LHCN-M2 (cell line): ENCODE measurements around the genes TTLL2 and KIF25.

GRCh38 chr6:167227720-167228375 lies 63.3 kb upstream of the UNC93A start:
- RAMPAGE, long total RNA = no peak

DNA sequence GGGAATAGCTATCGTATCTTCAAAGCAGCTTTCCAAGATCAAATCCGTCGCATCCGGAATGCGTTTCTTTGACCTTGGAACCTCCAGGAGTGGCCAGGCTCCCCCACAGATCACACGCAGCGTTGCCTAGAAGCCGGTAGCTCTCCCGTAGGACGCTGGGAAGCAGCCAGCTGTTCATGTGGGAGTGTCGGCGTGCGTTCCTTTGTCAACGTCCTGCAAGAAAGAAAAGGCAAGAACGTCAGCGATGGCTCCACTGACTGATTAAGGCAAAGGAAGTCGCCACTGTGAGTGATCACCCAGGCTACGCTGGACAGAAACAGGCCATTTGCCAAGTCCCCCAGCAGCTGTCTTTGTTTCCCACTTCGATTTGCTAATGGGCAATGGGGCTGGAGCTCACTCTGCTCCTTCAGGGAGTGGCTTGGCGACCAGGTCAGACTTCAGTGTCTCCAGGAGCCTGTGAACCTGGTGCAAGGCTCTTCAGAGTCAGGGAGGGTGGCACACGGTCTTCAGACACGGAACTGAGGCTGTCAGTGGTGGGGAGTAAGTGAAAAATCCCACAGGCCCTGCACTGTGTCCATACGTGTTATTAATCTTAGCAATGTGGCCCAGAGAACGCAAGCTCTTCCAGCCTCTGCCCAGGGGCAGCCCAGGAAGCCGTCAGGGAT lies 49.3 kb upstream of the UNC93A start:
- RAMPAGE, long total RNA = no peak

- RAMPAGE, long total RNA = no peak
Observed at GRCh38 chr6:167325013-167325402, at the start of gene TTLL2. TTLL2 (plus strand) TSS chr6:167325086.

GRCh38 chr6:167423924-167424537 lies 99.1 kb downstream of the TTLL2 start:
- RAMPAGE, long total RNA = no peak

GRCh38 chr6:167565754-167566450 lies 241.0 kb downstream of the TTLL2 start:
- RAMPAGE, long total RNA = no peak

DNA sequence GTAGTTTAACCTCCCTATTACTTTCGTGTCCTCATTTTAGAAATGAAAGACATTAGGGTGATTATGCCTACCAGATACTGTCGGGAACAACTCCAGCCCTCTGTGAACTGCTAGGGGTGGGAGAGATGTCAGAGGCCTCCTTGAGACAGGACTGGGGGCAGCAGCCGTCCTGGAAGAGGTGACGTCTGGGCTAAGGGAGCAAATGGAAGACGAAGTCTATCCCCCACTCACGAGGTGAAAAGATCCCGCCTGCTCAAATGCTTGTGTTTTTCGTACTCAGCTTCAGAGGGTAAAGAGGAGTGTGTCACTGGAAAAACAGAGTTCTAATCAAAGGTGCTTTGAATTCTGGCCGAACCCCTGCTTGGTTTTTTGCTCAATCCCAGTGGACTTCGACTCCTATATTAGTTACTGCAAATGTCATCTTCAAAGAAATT lies 62.0 kb upstream of the AFDN start:
- RAMPAGE, long total RNA = no peak

DNA sequence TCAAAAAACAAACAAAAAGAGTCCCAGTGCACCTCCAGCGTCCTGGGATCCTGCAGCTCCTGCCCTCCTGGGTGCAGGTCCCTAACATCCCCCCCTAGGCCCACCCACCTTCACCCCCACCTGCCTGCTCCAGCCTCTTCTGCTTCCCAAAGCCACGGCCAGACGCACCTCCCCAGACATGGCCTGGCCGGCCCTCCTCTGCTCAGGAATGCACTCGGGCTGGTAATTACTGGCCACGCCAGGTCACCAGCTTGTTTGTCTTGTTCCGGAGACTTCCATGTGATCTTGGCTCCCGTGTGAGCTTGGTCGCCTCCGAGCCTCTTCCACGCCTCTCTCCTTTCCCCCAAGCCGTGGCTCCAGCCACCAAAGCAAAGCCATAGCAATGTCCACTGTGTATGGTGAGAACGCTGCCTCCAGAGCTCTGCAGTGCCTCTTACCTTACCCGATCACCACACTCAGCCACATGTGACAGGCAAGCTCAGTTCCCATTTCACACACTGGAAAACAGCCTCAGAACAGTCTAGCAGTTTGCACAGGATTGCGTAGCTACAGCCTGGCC lies 48.2 kb upstream of the AFDN start:
- RAMPAGE, long total RNA = no peak

- RAMPAGE, long total RNA = no peak
Observed at GRCh38 chr6:167855359-167856389, 29.0 kb downstream of the AFDN start.

GRCh38 chr6:167875056-167875680 lies 48.5 kb downstream of the AFDN start:
- RAMPAGE, long total RNA = no peak

- RAMPAGE, long total RNA = no peak
Observed at GRCh38 chr6:167936905-167937415, 60.5 kb upstream of the KIF25 start.

DNA sequence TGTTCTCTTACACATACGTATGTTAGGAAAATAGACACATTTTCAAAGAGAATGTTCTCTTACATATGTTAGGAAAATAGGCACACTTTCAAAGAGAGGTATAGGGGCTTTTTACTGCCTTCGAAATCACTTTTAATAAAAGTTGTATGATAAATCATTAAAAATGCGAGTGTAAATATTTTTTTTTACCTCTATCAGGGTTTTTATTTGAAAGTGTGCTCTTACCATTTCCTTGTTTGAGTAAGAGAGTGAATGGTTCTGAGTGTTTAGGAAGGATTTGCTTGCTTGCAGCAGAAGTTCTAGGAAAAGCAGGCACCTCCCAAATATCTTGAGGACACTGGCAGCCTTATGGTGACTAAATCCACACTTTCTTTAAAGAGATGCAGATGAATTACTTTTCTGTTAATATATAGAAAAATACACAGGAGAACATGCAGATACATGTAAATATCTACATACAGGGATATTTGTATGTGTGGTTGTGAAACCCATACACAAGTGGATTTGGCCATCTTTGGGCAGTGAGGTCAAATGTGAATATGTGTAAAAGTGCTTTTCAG lies 26.1 kb upstream of the KIF25 start:
- RAMPAGE, long total RNA = no peak

DNA sequence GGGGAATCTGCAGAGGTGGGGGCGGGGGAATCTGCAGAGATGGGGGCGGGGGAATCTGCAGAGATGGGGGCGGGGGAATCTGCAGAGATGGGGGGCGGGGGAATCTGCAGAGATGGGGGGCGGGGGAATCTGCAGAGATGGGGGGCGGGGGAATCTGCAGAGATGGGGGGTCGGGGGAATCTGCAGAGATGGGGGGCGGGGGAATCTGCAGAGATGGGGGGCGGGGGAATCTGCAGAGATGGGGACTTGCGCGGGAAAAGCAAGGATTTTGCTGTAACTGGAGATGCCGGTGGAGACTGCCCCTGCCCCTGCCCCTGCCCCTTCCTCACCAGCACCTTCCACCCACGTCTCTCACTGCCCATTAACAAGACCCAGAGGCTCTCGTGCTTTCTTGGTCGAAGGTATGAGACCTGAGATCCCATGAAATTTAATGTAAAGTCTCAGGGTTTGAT lies at the start of gene KIF25:
TSS of gene KIF25 (plus strand) at position 379 of the 452 bp plus-strand sequence.
- RAMPAGE, long total RNA = no peak

DNA sequence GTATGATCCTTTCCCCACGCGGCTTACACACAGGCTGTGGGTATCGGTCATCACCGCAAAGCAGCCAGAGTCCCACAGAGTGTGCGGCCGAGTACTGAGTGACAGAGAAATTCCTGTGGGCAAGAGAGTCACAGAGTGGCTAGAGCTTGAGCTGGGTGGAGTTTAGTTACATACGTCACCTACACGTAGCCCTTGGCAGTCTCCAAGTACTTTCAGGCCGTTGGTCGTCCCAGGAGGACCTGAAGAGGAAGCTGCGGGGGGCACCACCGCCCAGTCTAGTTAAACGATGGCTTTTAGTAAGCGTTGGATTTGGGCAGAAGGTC lies 28.3 kb downstream of the KIF25 start:
- RAMPAGE, long total RNA = no peak

DNA sequence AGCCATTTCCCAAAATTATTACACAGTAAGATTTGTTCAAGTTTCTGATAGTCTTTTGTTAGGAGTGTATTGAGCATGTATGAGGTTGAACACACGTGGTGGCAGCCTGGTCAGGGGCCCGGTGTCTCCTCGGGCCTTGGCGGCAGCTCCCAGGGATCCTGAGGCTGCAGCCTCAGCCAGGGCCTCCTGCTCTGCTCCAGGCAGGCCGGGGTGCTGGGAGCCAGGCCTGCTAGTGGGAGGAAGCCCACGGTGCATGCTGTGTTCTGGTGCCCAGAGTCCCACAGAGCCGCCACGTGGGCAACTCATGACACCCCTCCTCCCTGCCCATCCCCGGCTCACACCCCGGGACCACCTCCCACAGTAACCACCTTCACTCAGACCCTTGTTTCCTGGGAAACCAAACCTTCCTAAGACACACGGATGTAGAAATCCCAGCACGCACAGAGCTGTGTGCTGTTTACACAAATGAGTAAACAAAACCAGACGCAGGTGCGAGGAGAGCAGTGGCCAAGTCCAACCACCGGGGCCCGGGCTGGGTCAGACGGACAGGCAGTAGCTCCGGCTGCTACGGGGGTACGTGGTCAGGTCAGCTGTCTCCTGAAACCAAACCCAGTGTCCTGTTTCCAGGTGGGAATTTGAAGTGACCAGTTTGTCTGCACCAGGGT lies 52.4 kb upstream of the SMOC2 start:
- RAMPAGE, long total RNA = no peak

- RAMPAGE, long total RNA = no peak
Observed at GRCh38 chr6:168962749-168963446, 290.7 kb downstream of the THBS2 start.

DNA sequence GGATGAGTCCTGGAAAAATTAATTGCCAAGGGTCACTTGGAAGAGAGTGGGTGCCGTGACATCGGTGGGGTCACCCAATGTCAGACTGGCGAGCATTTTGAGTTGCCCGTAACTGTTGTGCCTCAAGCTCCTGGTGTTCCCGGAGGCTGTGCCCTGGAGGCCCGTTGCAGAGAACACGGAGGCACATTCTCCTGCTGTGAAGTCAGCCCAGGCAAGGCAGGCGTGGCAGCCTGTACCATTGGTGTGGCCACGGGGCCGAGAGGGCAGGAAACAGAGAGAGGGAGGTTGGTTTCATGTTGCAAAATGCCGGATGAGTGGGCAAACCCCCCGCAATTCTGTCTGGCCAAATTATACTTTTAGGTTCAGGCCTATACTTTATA lies 81.2 kb downstream of the THBS2 start:
- RAMPAGE, long total RNA = no peak

DNA sequence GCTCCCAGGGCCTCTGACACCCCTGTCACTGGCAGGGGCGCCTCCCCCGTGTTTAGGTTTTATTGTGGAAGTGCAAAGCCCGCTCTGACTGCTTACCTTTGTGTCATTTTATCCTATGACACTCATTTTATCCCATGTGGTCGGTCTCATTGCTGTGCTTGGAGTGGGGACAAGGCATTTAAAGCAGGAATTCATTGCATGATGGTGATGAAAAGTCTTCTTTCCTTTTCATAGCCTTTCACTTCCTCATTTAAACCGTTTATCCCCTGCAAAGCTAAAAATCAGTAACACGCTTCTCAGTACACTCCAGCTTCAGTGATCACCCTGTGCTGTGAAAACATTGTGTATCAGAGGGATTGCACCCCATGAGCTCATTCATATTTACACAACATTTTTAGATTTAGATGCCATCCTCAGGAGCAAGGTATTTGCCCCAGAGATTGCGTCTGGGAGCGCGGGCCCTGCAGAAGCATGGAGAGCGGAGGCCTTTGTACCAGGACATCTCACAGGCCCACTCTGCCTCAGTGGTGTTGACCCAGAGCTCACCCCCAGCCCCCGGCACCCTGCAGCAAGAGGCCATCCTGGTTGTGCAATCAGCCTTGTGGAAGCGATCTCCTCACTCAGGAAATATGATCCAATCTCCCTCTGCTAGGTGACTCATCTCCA lies 38.7 kb upstream of the THBS2 start:
- RAMPAGE, long total RNA = no peak

DNA sequence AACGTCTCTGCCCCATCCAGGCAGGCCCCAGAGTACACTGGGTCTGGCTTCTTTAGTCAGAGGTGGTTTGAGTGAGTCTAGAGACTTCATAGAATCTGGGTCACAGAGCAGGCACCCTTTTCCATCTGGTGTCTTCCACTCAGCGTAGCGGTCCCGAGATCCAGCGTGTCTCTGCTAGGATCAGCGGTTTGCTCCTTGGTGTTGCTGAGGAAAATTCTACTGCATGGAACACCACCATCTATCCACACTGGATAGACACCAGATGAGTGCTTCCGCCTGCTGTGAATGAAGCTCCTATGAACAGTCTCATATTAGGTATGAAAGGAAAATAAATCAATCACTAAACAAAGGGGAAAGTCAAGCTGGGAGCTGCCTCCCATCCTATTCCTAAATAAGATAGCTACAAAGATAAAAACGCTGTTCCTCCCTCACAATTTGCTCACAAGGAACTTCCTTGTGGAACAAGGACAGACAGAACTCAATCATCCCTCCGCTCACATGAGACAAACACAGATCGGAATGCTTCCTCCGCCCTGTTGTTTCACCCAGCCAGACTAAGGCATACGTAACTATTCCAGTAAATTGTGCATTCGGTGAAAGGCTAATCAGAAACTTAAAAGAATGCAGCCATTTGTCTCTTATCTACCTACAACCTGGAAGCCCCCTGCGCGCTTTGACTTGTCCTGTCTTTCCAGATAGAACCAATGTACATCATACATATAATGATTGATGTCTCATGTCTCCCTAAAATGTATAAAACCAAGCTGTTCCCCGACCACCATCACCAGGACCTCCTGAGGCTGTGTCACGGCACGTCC lies 197.2 kb upstream of the THBS2 start:
- RAMPAGE, long total RNA = no peak

DNA sequence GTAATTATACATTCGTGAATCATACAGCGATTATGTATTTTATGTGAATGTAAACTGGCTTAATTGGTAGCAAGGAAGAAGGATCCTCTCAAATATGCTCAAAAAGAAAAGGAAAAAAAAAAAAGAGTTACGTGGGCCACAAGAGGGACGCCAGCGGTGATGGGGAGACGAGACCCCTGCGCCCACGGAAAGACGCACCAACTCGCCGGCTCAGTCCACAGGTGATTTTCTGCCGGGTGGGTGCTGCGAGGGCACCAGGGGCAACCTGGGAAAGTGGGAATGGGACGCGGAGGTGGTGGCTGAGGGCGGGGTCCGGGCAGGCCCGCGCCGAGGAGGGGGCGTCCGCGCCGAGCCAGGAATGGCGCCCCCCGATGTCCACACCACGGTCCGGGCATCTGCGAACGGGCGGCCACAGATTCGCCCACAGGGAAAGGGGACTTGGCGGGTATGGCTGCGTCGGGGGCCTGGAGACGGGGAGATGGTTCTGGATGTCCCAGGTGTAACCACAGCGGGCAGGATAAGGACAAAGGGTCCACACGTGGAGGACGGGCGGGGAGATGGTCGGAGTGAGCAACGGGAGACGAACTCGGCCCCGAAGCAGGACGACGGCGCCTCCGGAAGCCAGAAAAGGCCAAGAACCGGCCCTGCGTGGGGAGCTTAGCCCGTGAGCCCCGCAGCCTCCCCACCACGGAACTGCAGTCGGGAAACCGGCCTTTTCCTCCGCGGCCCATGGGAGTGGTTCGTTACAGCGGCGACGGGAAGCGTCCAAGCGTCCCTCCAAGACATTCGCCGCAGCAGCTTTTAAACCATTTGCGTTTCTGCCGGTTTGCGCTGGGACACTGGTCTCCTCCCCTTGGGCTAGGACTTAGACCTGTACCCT lies 124.6 kb downstream of the WDR27 start:
- RAMPAGE, long total RNA = no peak

- RAMPAGE, long total RNA = no peak
Observed at GRCh38 chr6:169669835-169670316, 32.0 kb downstream of the WDR27 start.